Camera-type eye (tissue), 1 donor: ENCODE measurements around the genes MROH2B and NIM1K.

DNA sequence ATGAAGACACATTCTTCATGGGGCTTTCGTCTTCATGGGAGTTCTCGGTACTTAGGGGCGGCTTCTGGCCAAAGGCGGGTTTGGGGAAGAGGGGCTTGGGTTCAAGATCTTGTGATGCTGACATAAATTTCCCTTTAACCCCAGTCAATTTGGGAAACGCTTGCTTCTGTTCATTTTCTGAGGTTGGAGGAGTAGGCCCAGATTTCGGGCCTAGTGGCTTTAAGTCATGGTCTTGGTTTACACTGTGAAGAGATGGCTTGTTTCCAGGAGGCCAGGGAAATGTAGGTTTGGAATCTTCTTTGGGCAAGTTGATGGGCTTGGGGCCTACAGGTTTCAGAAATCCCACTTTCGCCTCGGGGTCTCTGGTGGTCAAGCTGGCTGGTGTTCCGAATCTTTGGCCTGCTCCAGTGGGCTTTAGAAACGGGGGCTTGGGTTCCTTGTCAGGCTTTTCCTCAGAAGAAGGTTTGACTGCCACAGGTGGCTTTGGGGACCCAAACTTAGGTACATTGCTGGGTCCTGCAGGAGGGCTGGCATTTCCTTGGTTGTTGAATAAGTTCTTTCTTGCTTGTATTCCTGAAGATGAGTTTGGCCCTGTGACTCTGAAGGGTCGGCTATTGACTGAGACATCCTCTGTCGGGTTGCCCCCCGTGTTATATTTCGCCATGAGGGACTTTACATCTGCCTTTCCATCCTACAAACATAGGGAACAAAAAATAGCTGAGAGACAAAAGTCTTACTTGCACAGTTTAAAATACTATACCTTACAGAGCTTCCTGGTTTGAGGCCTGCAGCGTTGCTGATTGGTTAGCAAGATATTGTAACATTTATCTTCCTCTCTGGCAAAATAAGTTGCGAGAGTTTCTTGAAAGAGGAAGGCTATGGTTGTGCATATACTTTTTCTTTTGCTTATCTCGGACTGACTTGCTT, 16.8 kb downstream of the FYB1 start:
- RAMPAGE, long total RNA: no peak

DNA sequence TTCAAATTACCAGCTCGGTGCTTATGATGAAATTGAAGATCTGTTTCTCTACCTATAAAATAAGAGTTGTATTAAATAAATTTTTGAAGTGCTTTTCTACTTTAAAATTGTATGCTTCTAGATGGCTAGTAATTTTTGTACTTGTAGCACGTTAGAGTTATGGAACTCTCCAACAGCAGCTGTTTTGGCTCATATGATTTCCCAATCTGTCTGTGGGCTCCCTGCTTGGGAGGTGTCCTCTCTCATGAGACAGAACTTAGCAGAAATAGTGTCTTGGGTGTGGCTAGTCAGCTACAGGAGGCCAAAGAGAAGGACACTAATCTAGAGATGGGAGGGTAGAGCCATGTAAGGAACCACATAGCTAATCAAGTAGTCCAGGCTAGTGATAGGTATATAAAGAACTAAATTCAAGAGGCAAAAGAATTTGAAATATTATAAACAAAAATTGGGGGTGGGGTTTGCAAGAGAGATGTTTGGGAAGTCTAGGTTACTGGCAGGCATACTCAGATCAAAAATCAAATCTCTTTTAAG, 78.4 kb upstream of the DAB2 start:
- RAMPAGE, long total RNA: no peak

GRCh38 chr5:40378327-40378973, 301.3 kb upstream of the PTGER4 start:
- RAMPAGE, long total RNA: no peak

- RAMPAGE, long total RNA: no peak
These were observed 64.1 kb upstream of the PTGER4 start for GRCh38 chr5:40615365-40616167.

- RAMPAGE, long total RNA: no peak
These were observed 2.6 kb downstream of the PTGER4 start for GRCh38 chr5:40682305-40682707.

- RAMPAGE, long total RNA: no peak
These were observed 806 bp downstream of the TTC33 start for GRCh38 chr5:40754994-40755316.

- RAMPAGE, long total RNA: no peak
These were observed 1.6 kb downstream of the PRKAA1 start for GRCh38 chr5:40796196-40797293.

DNA sequence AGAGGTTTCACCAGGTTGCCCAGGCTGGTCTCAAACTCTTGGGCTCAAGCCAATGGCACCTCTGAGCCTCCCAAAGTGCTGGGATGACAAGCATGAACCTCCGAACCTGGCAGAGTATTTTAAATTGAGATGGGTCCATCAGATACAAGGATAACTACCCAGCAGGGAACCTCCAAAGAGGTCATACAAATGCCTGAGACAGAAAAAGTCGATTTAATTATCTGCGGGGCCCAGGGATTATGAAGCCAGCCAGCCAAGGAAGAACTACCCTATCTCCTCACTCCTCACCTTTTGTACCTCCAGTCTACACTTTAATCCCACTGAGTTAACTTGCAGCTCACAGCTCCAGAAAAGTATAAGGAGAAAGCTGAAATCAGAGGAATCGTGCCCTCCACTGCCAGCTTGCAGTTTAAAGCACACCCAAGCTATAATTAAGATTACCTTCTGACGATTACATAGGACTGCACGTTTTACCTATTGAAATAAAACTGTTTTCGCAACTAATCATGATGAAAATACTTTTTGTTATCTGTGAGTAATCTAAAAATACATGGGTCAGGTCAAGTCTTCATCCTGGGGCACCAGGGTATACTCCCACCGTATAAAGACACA, 7.9 kb downstream of the RPL37 start:
- RAMPAGE, long total RNA: no peak

GRCh38 chr5:40941972-40942511, 32.7 kb downstream of the C7 start:
- RAMPAGE, long total RNA: no peak

GRCh38 chr5:41071076-41071576, at the start of gene MROH2B:
Gene MROH2B (minus strand): TSS chr5:41071342.
- RAMPAGE, long total RNA: no peak

- RAMPAGE, long total RNA: no peak
These were observed 24.7 kb upstream of the MROH2B start for GRCh38 chr5:41095696-41096398.

GRCh38 chr5:42515489-42516032, 92.3 kb downstream of the GHR start:
- RAMPAGE, long total RNA: no peak

- RAMPAGE, long total RNA: no peak
These were observed 158.8 kb downstream of the GHR start for GRCh38 chr5:42581776-42582614.

DNA sequence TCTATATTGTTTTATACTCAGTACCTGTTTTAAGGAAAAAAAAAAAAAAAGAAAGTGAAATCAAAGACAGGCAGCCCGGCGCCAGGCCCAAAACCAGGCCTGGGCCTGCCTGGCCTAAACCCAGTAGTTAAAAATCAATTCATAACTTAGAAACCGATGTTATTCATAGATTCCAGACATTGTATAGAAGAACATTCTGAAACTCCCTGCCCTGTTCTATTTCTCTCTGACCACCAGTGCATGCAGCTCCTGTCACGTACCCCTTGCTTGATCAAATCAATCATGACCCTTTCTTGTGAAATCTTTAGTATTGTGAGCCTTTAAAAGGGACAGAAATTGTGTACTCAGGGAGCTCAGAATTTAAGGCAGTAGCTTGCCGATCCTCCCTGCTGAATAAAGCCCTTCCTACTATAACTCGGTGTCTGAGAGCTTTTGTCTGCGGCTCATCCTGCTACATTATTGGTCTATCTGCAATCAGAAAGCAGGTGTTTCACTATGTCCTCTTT, 7.7 kb upstream of the SELENOP start:
- RAMPAGE, long total RNA: no peak

DNA sequence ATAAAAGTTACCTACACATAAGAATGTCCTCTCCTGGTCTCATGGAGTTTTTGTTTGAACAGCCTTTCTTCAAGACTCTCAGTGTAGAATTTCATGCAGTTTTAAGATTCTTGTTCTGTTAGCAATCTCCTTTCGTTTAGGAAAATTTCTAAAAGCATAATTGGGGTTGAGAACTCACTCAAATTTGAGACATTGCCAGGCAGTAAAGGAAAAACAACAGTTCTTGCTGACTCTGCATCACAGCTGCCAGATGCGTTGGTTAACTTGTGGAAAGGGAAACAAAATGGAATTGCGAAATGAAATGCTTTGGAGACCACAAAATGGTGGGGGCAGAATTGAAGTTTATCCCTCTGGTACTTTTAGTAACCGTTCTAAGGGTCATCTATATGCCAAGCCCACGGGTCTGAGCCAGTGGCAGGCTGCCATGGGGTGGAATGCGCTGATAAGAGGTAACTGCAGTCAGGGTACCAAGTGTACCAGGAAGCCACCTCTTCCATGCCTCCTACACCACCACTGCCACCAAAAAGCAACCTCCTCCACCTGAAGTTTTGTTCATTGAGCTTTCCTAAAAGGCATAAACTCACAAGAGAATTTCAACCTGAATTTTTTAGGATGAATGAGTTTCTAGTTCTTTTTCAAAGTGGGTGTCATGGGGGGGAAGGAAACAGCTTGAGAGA, 28.6 kb upstream of the SELENOP start:
- RAMPAGE, long total RNA: no peak

DNA sequence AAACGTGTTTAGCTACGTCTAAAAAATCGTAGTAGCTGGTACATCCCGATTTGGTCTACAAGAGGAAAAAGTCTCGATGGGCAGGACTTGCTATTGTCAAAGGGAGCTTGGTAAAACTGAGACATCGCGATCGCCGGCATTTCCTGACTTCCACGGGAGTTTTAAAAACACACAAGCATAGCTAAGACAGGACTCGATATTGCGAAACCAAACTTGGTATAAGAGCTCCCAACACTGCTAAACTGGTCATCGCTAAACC, 1.2 kb upstream of the ANXA2R start:
- RAMPAGE, long total RNA: no peak

DNA sequence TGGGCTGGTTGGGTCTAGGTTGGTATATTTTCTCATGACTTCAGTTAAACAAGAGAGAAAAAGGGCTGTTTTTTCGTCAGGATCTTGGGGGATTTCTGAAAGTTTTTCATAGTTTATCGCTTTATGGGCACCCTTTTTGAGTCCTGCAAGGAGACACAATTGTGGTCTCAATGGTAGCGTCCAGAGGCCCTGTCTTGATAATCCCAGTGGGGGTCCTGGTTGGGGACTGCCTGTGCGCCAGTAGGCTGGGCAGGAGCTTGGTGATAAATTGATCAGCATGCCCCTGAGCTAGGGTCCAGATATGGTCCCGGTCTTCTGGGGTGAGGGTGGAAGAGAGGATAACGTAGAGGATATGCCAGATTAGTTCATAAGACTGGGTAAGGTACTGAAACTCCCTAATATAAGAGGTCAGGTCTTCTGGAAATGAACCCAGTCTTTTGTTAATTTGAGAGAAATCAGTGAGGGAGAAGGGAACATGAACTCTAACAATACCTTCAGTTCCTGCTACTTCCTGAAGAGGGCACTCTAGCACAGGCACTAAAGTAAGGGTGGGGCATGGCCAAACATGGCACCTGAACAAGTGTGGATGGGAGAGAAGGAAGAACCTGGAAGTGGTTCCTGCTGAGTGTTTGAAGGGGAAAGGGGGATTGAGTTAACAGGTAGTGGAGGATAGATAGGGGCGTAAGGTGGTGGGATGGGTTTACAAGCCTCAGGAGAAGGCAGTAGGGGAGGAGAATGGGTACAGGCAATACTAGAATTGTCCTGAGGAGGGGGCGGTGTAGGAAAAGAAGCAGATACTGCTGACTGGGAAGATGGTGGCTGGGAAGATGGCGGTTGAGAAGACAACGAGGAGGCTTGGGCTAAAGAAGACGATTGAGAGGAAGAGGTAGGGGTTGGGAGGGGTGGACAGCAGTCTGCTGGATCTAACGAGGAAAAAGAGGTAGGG, 33.7 kb upstream of the ANXA2R start:
- RAMPAGE, long total RNA: no peak

DNA sequence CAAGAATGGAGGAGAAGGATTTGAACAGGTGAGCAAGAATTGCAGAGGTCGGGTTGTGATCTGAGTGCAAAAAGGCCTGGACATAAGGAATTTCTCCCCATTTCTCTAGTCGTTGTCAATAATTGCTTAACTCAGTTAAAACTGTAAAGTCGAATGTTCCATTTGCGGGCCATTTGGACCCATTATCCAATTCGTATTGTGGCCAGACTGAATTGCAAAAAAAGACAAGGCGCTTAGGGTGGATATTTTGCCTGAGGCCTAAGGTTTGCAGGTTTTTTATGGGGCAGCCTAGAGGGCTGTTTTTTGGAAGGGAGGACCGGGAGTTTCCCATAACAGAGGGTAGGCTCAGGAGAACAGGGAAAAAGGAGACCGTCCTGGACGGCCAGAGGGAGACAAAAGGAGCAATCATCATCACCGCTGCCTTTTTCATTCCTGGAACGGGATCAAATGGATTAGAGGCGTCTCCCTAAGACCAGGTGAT, 34.4 kb upstream of the ANXA2R start:
- RAMPAGE, long total RNA: no peak

DNA sequence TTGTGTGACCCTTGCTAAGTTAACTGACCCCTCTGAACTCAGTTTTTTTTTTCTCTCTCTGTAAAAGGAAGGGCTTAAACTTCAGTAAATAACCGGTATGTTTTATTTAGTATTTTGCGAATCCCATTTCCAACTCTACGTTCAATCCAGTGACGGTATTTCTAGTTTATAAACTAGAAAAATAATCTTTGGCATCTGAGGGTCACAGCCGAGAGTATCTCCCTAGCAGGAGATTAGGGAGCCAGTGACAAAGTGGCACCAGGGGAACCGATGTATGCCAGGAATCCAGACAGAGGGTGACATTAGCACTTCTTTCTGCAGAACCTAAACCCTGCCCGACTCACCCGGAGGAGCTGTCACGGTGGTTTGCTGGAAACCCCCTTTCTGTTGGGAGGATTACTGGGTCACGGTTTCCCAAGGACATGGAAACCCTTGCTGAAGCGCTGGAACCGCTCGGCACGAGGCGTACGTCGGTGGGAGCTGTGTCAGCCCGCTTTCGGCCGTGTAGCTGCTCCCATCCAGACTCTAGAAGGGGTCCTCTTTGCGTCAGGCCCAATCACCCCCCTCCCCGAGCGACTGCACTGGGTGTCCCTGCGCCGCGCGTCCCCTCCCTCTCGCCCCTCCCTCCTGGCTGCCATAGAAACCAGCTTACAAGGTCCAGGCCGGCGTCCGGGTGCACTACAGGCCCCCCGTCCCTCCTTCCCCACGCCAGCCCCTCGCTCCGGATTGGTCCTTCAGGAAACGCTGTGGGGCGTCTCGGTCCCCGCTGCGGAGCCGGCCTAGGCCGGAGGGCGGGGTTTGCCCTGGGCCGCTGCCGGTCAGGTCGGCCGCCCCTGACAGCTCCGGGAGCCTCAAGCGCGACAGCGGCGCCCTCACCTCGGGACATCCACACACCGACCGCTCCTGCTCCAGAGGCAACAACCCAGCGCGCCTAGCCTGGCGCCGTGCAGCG, at the start of gene NIM1K:
Gene NIM1K, plus strand, starts transcription at position 794 of the 952 bp plus-strand sequence.
- RAMPAGE, long total RNA: no peak

DNA sequence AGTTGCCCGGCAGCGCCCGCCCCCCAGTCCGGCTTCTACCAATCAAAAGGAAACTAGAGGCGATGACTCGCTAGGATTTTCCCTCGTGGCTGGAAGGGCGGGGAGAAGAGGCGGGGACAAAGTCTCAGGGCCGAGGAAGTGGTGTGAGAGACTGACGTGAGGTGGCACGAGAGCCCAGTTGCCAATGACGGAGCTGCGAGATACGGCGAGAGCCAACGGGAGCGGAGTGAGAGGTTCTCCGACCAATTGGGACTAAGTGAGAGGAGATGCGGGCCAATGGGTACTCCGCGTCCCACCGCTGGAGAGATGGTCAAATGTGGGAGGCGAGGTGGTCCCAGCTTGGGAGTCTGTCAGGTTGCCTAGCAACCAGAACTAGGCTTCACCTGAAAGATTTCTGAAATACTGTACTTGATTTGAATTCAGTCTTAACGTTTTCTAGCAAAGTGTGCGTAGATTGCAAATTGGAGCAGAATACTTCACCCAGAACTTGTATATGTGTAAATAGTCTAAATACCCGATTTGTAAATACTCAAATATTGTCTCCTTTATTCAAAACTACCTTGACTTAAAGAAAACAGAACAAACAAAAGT, 408 bp upstream of the HMGCS1 start:
- RAMPAGE, long total RNA: no peak